ENCODE measurements around a stretch of chr12.

DNA sequence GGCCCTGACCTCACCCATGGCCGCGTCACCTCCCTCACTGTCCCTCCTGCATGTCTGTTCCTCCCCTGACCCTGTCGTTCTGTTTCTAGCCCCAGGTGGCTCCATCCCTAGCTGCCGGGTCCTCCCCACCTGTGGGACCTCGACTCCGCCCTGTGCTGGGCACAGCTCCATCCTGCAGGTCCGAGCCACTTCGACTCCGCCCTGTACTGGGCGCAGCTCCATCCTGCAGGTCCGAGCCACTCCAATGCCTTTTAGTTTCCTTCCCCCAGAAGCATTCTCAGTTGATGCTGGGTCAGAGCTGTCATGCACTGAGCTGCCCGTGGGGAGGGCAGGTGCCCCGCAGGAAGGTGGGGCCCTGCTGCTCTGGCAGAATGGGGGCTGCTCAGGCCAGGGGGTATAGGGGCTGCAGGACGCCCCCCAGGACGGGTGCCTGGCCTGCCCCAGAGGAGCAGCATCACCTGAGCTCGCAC is 19.0 kb downstream of the NOC4L start:
- PRO-cap = no peak
- RRBS = no CpG with 5 or more reads among the region's 16 CpGs

DNA sequence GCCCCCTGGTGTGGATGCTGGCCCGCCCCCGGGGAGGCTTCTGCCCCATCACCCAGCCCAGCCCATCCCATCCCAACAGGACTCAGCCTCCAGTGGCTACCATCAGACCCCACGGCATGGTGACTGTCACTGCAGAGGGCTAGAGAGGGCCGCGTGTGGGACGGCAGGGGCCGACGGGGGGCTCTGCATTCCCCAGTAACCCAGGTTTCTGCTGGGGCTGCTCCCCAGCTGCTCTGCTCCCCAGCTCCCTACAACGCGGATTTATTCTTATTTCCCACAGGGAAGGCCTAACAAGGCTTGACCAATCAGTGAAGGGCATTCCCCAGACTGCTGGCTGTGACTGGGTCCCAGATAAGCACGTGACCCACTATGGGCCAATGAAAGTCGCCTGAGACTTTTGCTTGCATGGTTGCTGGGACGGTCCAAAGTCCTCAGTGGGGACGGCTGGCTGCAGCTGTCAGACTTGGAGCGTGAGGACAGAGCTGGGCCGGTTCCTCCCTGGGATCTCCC is 50.4 kb downstream of the GALNT9 start:
- PRO-cap = bidirectional peak, plus-strand start at position 434 of the sequence, minus-strand start at position 263 of the sequence
- RRBS = 0% methylated on average over 1 of the region's 16 CpGs

DNA sequence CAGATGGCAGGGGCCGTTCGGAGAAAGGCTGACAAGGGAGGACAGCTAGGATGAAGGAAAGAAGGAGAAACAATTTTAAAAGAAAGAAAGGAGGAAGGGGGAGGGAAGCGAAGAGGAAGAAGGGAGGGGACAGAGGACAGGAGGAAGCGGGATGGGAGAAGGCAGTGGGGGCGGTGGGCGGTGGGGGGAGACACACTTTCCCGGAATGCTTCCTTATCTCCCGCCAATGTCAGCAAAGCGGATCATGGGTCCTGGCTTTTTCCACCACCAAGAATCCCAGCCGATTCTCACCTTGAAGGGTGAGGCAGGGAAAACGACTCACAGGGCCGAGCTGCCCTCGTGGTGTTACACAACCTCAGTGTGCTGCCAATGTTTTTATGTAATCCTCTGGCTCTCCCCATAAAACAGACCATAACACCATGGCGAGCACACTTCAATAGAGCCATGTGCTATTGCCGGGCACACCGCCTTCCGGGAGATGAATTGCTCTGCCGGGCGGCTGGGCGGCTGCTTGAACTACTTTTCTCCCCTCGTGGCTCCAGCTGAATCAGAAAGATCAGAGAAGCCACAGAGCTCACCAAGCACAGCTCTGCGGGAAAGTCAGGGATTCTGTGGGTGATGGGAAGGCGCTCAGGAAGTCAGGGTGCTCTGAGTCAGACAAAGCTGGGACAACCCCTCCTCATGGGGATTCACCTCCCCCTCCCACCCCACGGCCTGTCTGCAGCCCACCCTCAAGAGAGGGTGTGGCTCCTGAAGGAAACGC is 2.1 kb downstream of the GALNT9 start:
- PRO-cap = no peak
- RRBS = no CpG with 5 or more reads among the region's 25 CpGs

DNA sequence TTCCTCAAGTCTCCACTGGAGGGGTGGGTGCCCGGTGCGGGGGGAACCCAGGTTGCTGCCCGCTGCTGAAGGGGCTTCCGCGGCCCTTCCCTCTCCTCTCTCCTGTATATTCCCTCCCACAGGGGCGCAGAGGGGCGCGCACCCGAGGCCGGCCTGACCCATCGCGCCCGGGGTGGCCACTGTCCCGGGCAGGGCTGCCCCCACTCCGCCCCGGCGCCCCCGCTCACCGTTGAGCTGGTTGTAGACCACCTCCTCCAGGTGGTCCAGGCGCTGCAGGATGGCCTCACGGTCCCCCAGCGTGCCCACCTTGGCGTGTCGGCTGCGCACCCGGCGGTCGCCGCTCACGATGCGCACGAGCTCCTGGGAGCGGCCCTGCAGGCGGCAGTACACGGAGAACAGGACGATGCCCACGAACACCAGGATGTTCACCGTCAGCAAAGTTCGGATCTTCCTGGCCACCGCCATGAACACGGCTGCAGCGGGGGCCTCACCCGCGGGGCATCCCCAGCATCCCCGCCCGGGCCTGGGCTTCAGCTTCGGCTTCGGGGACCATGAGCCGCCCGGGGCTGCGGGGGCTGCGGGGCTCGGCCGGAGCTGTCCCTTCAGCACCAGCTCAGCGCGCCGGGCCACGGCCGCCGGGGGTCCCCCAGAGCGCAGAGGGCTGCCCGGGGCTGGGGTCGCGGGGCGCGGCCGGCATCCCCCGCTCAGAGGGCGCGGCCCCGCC is 488 bp downstream of the GALNT9 start:
- PRO-cap = no peak
- RRBS = 55% methylated on average over 9 of the region's 71 CpGs

DNA sequence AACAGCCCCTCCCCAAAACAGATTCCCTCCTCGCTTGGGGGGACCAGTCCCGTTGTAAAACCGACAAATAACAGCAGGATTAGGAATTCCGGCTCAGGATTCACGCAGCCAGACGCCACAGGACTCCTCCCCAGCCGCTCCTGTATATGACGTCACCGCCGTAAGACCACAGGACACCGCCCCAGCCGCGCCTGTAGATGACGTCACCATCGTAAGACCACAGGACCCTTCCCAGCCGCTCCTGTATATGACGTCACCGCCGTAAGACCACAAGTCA is 44.1 kb upstream of the FBRSL1 start:
- PRO-cap = bidirectional peak, plus-strand start outside the sequence, minus-strand start at position 148 of the sequence
- RRBS = 13% methylated on average over 2 of the region's 19 CpGs

- PRO-cap = no peak
- RRBS = no CpG with 5 or more reads among the region's 20 CpGs
Observed at GRCh38 chr12:132451150-132451646, 38.8 kb upstream of the FBRSL1 start.

DNA sequence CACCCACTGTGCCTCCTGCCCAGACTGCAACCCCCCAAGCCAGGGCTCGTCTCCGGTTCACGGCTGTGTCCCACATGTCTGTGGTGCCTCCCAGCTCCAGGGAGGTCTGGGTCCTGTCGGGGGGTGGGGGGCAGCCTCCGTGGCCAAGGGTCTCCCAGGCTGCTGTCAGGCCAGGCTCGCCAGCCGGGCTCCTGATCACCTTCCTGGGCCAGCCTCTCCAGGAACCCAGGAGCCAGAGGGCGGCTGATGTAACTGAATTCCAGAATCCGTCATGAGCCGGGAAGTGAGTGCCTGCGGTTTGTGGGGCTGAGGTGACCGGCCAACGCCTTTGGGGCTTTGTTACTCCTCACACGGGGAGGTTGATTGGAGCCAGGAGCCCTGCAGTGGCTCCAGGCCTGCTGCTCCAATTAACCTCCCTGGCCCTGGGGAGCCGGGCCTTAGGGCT is 36.5 kb upstream of the FBRSL1 start:
- PRO-cap = bidirectional peak, plus-strand start at position 342 of the sequence, minus-strand start at position 193 of the sequence
- RRBS = 72% methylated on average over 8 of the region's 15 CpGs

DNA sequence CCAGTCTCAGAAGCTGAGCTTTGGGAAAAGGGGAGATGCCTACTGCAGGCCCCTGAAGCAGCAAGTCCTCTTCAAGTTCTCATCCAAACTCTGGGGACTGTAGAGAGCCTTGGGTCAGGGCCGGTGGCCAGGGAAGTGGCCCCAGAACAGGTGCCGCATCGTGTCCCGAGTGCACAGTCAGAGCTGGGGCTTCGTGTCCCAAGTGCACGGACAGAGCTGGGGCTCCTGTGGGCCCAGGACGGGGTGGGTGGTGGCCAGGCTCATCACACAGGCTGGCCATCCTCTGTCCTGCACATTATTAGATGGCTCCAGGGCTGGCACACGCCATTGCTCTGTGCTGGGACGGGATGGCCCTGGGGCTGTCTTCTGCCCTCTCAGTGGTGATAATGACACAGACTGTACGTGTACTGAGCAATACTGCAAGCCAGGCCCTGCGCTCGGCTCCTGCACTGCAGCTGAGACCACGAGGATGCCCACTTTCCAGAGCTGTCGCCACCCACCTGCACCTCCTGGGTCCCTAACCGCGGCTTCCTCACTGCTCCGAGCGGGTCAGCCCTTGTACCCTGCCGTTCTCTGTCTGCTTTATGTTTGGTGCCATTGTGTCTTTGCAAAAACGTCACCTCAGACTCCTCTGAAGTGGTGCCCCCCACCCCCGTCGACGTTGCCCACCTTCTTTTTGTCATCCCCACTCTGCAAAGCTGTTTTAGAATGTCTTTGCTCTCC is 1.9 kb downstream of the FBRSL1 start:
- PRO-cap = no peak
- RRBS = no CpG with 5 or more reads among the region's 23 CpGs

DNA sequence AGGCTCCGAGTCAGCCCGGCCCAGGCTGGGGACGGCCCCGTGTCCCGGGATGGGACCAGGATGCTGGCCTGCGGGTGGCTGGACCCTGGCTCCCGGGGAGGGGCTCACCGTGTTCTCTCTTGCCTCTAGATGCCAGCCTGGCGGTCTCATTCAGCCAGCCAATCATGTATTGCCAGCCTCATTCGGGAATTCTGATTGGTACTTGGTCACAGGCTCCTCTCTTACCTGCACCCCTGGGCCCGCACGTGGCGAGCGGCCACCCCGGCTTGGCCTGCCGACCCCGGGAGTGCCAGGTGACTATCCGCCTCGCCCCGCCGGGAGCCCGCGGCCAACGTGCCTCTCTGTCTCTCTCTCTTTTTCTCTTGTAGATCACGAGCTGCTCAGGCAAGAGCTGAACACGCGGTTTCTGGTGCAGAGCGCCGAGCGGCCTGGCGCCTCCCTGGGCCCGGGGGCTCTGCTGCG is 39.4 kb downstream of the LRCOL1 start:
- PRO-cap = no peak
- RRBS = 96% methylated on average over 3 of the region's 33 CpGs

DNA sequence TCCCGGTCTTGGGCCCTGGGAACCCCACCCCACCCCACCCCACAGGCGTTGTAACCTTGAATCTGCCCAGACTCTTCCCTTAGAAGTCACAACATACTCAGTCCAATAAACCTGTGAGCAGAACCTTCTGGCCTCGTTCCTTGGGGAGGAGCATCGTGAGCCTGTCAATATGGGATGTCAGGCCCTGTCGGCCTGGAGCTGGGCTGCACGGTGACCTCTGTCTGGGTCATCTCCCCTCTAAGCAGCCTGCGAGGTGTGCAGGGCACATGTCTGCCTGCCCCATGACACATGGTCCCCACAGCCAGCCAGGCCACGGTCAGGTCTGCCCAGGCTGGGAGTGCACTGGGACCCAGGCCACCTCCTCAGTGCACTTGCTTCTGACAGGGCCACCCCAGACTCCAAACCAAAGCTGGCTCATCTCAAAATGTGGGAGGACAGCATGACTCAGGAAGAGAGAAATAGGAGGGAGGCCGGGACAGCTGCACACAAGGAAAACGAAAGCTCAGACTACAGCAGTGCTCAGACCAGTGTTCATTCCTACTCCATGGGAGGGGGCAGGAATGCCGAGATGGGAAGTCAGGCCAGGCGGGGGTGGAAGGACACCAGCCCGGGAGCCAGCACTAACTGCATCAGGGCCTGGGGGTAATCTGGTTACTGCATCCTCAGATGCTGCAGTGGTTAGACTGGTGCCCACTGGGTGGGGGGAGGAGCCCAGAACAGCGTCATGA is 3.9 kb downstream of the P2RX2 start:
- PRO-cap = no peak
- RRBS = no CpG with 5 or more reads among the region's 14 CpGs

DNA sequence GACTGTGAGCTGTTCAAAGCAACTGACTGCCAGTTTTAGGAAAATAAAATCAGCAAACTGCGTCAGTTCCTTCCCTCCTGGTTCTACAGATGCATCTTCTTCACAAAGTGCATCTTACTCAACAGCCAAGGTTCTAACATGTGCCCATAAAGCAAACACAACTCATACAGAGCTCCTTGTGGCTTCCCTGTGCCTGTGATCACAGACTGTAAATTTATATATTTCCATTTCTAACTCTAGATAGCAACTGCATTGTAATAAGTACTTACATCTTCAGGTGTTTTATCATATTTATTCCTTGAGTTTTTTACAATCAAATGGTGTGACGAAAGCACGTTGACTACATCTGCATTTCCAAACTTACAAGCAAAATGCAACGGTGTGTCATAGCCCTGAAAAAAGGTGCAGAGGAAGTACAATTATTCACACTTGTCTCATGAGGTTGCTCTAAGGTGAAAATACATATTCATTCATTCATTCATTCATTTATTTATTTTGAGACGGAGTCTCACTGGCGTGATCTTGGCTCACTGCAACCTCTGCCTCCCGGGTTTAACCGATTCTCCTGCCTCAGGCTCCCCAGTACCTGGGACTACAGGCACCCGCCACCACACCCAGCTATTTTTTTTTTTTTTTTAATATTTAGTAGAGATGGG is 18.6 kb downstream of the ANKLE2 start:
- PRO-cap = no peak
- RRBS = no CpG with 5 or more reads among the region's 9 CpGs

GRCh38 chr12:132847236-132848376 is 18.9 kb upstream of the GOLGA3 start:
- PRO-cap = no peak
- RRBS = 93% methylated on average over 4 of the region's 34 CpGs

Data from Caco-2 (cell line).